Right lobe of liver (tissue), 4 donors: ENCODE measurements around the gene DIO2.

DNA sequence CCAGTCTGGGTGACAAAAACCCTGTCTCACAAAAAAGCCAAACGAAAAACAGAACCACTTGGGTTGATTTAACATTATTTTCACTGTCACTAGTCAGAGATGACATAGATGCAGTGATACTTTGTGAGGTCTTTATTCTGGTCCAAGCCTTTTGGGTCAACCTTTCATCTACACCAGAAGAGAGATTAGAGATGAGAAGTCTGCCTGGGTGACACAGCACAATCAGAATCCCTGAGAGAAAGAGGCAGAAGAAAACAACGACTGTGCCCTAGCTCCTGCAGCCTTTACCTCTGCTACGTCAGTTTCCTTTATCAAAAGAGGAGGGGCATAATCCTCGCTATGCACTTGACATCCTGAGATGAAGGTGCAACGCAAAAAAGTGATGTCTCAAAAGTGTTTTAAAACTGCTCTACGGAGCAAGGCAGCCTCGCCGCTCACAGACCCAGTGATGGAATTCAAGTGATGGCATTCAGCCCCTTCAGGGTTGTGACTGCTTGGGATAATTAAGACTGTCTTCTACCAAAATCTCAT is 21.7 kb downstream of the CIPC start:
- PRO-cap, 4 experiments = no peak in any of the 4 experiments
- RAMPAGE, long total RNA, 2 experiments = no peak in any of the 2 experiments

GRCh38 chr14:77122591-77122959 is 19.0 kb downstream of the ZDHHC22 start:
- PRO-cap, 4 experiments = no peak in any of the 4 experiments
- RAMPAGE, long total RNA, 2 experiments = no peak in any of the 2 experiments

GRCh38 chr14:77158169-77158571 is 16.6 kb upstream of the ZDHHC22 start:
- PRO-cap, 4 experiments = no peak in any of the 4 experiments
- RAMPAGE, long total RNA, 2 experiments = no peak in any of the 2 experiments

GRCh38 chr14:77347772-77348126 is 26.9 kb downstream of the GSTZ1 start:
- PRO-cap, 4 experiments = no peak in any of the 4 experiments
- RAMPAGE, long total RNA, 2 experiments = no peak in any of the 2 experiments

GRCh38 chr14:77456995-77457489 is 359 bp downstream of the VIPAS39 start:
- PRO-cap, 4 experiments = peak in 1 of 4 experiments; most common minus-strand start chr14:77457367 (in 1)
- RAMPAGE, long total RNA, 2 experiments = no peak in any of the 2 experiments

- PRO-cap, 4 experiments = peak in 2 of 4 experiments; most common minus-strand start chr14:77565754 (in 2)
- RAMPAGE, long total RNA, 2 experiments = no peak in any of the 2 experiments
These were observed 51.0 kb downstream of the SPTLC2 start for GRCh38 chr14:77565299-77566045.

DNA sequence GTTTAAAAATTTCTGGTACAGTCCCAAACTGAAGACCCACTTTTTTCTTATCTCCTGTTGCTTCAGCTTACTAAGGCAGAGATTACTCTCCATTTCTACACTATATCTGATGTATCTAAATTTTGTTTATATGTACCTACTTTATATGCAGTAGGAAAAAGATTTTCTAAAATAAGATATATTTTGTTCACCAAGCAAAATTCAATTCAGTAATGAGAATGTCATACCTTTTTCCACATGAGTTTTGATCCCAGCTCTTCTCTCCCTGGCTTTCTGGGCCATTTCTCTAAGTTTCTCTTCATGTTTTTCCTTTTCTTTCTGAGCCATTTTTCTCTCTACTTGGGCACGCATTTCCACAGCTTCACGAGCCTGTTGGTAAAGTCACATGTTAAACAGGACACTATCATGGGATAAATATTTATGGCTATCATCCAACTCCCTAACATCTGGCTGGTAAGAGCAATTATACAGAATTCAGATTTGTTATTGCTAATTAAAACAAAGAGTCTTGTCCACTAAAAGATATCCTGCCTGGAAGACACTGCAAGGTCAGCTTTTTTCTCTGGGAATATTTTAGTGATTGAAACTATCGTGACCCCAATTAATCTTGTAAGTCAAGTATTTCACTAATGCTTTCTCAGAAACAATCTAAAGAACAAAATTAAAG is 23.0 kb downstream of the SLIRP start:
- PRO-cap, 4 experiments = no peak in any of the 4 experiments
- RAMPAGE, long total RNA, 2 experiments = no peak in any of the 2 experiments

- PRO-cap, 4 experiments = no peak in any of the 4 experiments
- RAMPAGE, long total RNA, 2 experiments = no peak in any of the 2 experiments
These were observed 474.9 kb downstream of the NRXN3 start for GRCh38 chr14:78645056-78645465.

- PRO-cap, 4 experiments = no peak in any of the 4 experiments
- RAMPAGE, long total RNA, 2 experiments = no peak in any of the 2 experiments
These were observed 878.7 kb downstream of the DIO2 start for GRCh38 chr14:79332541-79333032.

DNA sequence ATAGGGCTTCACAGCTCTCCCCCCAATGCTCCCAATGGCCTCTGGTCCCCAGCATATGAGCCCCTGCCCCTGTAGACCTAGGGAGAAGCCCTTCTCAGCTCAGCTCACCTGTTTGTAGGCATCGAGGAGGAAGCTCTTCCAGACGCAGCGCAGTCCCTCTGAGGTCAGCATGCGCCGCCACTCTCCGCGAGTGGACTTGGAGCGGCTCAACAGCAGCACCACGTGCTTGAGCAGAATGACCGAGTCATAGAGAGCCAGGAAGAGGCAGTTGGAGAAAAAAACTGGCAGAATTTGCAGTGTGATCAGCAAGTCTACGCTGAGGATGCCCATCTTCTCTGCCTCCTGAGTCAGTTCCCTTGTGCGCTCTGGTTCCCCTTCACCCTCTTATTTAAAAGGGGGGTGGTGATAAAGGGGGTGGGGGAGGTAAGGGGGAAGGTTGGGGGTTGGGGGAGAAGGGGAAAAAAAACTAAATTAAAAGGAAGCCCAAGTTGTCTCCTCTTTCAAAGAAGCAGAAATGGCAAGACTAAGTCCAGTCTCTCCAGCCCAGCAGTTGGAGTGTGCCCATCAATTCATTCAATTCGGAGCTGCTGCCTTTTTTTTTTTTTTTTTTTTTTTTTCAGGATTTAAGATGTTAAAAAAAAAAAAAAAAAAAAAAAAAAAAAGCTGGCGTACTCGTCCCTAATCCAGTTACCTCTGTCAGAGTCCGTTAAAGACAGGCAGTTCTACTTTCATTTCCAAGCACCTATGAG is at the start of gene DIO2:
Gene DIO2 (minus strand): TSS at position 362 of the 749 bp plus-strand sequence.
- PRO-cap, 4 experiments = no peak in any of the 4 experiments
- RAMPAGE, long total RNA, 2 experiments = no peak in any of the 2 experiments

DNA sequence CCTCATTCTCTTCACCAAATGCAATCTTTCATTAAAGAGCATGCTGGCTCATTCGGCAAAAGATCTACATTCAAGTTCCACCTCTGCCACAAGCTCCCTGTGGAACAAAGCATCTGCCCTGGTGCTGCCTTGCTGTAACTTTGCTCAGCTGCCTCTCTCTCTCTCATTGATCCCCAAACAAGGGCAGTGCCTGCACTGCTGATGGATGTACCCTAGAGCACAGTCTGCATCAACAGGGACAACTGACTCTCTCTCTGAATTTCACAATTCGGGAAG is 174.0 kb upstream of the DIO2 start:
- PRO-cap, 4 experiments = no peak in any of the 4 experiments
- RAMPAGE, long total RNA, 2 experiments = no peak in any of the 2 experiments

DNA sequence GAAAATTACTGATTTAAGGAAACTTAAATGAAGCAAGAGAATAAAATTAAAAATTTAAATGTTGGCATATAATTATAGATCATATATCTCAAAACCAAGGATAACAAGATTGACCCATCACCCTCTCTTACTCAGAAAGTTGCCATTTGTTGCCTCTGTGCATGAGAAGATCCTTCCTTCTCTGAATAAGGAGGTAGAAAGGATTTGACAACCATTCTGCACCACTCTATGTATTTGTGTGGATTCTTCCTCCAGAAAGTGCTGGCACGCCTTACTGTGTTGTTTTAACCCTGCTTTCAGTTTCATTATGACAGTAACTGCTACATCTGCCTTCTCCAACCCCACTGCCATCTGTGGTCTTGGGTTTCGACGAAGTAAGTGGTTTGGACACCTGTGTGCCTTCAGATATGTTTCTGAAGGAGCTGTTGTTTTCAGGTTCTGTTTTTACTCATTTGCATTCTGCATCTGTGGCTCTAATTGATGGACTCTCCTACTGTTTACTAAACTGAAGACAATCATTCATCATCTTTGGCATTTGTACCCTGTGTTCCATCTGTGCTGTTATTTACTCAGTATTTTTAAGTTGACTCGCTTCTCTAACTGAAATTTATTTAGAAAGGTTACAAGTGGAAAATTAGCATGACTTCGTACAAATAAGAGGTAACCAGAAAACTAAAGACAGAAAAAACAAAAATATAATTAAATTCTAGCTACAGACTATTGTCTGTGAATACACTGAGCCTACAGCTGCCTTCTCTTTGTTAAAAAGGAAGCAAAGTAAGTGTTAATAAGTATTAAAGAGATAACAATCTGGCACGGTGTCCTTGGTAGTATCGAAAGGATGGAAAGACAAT is 4.1 kb downstream of the TSHR start:
- PRO-cap, 4 experiments = peak in 1 of 4 experiments; most common plus-strand start position 350 of the sequence (in 1)
- RAMPAGE, long total RNA, 2 experiments = no peak in any of the 2 experiments

GRCh38 chr14:81169603-81170577 is 50.9 kb downstream of the GTF2A1 start:
- PRO-cap, 4 experiments = peak in 4 of 4 experiments; most common plus-strand start chr14:81169878 (in 4); most common minus-strand start chr14:81169755 (in 2)
- RAMPAGE, long total RNA, 2 experiments = start-site peak on the plus strand in 2 of 2 experiments, at chr14:81170449-81170506 at its widest, 12 to 30 reads per replicate; start-site peak on the minus strand in 1 of 2 experiments, at chr14:81170373-81170433 at its widest, 57 reads per replicate

- PRO-cap, 4 experiments = peak in 3 of 4 experiments; most common plus-strand start chr14:81435656 (in 2); most common minus-strand start chr14:81435569 (in 1)
- RAMPAGE, long total RNA, 2 experiments = no peak in any of the 2 experiments
These were observed 35.3 kb upstream of the STON2 start for GRCh38 chr14:81435258-81436028.

DNA sequence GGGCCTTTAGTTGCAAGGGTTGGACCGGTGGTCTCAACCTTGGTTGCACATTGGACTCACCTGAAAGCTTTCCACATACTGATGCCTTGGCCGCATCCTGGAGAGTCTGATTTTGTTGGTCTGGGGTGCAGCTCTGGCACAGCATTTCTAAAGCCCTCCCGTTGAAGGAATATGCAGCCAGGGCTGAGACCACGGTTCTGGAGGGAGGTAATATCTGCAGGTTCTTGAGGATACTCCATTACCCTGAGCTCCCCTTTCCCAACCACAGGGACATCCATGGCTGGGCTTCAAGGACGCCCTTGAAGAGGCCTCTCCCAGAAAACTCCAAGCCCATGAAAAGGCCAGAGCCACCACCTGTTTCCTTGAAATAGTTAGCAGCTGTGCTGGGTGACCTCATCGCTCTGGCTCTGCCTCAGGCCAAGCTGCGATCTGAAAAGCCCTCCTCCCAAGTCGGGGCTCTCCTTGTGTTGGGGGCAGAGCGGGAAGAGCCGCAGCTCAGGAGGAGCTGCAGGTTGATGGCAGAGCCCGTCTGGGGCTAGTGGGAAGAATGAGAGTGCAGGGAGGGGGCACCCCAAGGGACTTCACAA is 49.8 kb upstream of the STON2 start:
- PRO-cap, 4 experiments = no peak in any of the 4 experiments
- RAMPAGE, long total RNA, 2 experiments = no peak in any of the 2 experiments

DNA sequence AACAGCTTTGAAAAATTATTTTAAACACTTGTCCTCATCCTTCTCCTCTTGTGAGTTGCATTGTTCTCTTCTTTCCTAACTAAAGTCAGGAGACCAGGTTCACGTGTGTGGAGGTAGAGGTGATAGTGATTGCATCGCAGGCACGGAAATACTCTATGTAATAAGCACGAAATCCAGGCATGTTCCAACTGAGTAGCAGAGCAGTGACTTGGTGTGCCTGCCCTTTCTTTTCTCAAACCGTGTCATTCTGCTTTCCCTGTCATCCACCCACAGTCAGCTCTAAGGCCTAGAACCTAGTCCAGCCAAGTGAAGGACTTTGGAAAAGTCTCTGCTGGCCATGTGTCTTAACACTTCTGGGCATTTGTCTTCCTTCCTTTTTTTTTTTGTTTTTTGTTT is 960 bp upstream of the SEL1L start:
- PRO-cap, 4 experiments = peak in 3 of 4 experiments; most common plus-strand start position 180 of the sequence (in 1); most common minus-strand start position 87 of the sequence (in 3)
- RAMPAGE, long total RNA, 2 experiments = no peak in any of the 2 experiments

DNA sequence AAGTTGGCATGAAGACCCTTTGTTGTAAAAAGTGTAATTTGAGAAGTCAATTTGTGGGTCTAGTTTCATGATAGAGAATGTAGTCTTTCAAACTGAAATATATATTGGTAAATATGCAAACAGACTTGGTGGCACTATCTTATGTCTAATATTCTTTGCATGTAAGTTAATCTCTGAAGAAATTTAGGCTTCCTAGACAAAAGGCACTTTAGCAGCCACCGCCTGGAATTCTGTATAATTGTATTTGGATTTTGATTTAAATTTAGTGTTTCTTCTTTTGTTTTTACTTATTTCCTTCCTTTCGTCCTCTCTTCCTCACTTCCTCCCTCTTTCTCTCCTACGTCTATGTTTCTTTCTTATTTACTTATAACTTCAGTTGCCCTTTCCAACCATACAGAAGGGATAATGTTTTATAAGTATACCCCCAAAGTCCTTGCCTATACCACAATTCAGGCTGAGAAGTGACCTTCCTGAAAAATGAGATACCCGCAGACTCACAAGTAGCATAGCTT is 215.6 kb upstream of the SEL1L start:
- PRO-cap, 4 experiments = no peak in any of the 4 experiments
- RAMPAGE, long total RNA, 2 experiments = no peak in any of the 2 experiments

GRCh38 chr14:83556583-83556828 is 1973.4 kb upstream of the FLRT2 start:
- PRO-cap, 4 experiments = no peak in any of the 4 experiments
- RAMPAGE, long total RNA, 2 experiments = no peak in any of the 2 experiments

DNA sequence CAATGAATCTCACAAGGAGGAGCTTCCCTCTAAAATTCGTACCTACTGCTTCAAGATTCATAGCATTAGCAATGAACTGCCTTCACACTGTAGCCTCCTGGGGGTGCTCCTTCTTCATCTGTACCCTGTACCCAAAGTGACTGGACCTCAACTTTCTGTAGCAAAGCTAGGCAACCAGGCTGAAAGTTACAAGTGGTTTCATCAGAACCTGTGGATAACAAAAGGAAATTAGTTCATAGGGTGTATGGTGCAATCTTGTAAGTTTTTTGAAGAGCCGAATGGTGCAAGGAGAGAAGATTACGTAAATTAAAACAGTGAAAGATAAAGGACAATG is 1541.7 kb upstream of the FLRT2 start:
- PRO-cap, 4 experiments = no peak in any of the 4 experiments
- RAMPAGE, long total RNA, 2 experiments = no peak in any of the 2 experiments

GRCh38 chr14:85607513-85608180 is 77.7 kb downstream of the FLRT2 start:
- PRO-cap, 4 experiments = no peak in any of the 4 experiments
- RAMPAGE, long total RNA, 2 experiments = no peak in any of the 2 experiments